CMK (cell line): ENCODE results near the gene POLR3A.

- RRBS = no CpG with 5 or more reads among the region's 13 CpGs
Observed at GRCh38 chr10:76086452-76087355, 655.3 kb downstream of the LRMDA start.

DNA sequence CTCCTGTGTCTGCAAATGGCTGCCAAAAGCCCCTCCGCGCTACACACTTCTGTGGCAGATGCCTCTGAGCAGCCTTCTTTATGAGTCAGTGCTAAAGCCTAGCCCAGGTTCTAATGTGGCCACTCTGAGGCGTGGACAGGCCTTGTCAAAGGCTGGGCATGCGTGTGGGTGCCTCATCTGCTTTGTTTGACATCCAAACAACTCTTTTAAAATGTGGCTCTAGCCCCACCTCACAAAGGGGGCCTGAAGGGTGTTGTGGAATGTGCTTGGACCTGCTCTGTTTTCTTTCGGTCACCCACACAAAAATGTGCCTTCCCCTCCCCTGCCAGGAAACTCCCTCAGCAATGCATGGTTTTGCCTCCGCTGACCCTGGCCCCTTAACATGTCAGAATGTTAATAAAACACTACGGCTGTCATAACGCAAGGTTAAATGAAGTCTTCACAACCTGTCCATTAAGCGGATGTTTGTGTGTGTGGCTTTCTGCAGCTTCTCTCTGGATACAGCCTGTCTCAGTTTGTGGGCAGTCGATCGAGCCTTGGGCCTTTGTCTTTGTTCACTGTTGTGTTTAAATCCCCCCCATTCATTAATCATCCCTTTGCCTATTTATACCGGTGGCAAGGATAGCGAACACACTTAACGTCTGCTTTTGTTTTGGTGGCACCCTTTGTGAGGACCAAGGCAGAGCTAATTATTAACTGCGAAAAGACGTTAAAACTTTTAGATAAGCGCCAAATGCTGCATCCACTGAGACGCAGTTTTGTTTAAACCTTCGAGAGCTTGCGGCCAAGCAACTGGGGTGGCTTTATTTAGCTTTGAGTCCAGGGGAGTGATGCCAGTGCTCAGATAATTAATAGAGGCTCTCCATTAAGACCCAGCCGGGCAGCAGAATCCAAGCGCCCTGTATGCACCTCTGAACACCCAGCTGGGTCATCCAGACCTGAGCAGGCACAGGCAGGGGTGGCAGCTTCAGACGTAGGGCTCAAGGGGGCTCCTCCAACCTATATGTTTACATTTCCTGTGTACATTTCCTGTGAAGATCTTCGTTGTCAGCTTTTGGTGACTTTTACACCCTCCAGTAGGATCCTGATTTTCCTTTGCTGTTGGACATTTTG lies 719.1 kb downstream of the LRMDA start:
- RRBS = no CpG with 5 or more reads among the region's 24 CpGs

DNA sequence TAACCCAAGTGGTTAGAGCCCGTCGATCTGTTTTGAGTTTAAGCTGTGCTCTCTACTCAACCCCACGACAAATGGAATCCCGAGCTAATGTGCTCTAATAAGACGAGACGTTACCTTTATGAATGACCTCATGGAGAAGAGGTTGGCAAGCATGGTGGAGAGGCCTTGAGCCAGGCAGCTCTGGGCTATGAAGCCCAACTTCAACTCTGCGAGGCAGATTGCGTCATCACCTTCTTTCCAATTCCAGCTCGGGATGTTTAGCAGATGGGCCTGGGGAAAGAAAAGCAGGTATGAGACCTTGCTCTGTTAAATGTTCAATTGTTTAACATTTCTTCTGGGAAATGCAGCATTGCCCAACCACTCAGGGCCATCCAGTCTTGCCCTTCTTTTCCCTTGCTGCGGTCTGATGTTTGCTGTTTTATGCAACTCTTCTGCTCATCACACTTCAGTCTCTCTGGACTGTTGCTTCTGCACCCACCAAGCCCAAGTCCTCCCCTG lies 564.6 kb downstream of the KCNMA1 start:
- RRBS = no CpG with 5 or more reads among the region's 10 CpGs

- RRBS = no CpG with 5 or more reads among the region's 9 CpGs
Observed at GRCh38 chr10:77084558-77084905, 553.1 kb downstream of the KCNMA1 start.

DNA sequence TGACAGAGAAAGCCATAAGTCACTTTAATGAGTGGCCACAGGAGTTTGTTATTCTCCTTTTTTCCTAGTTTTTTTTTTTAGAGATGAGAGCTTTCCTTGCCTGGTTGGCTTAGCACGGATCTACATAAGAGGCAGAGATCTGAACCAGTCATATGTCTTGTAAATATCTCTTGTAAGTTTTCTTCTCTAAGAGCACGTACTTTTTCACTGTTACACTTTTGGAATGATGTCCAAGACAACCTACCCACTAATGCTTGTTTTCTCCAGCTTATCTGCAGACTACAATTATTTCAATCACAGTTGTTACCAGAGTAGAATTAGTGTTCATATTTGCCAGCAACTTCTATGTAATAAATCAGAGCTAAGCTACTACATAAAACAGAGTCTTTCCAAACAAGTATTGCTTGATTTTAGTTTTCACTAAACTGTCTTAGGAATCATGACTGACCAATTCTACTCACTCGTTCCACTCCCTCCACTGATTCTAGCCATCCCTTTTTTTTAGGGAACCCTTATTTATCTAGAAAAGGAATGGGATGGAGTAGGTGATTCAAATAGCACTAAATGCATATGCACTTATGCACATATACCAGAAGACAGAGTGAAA lies 444.5 kb downstream of the KCNMA1 start:
- RRBS = no CpG with 5 or more reads among the region's 3 CpGs

GRCh38 chr10:77287578-77288052 lies 350.0 kb downstream of the KCNMA1 start:
- RRBS = no CpG with 5 or more reads among the region's 2 CpGs

GRCh38 chr10:77341385-77342068 lies 296.1 kb downstream of the KCNMA1 start:
- RRBS = no CpG with 5 or more reads among the region's 3 CpGs

DNA sequence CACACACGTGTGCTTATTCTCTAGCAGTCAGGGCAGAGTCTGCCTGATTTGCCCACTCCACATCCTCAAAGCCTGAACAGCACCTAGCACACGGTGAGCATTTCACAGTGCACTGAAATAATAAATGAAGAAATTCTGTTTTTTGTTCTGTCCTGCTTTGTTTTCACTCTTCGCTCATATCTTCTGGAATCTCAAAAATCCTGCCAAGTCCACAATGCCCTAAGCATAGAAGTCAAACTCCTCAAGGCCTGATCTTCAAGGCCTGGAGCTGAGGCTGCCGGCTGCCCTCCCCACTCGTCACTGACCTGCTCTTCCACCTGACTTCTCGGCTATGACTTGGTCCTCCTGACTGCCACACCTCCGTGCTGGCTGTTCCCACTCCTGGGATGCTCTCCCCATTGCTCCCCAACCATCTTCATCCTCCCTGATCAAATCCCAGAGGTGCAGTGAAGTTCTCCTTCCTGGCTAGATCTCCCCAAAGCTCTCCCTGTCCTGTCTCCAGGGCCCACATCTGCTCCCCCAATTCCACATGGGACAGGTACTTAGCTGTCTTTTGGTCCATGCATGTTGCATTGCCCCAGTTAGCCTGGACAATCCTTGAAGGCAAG lies 220.8 kb downstream of the KCNMA1 start:
- RRBS = no CpG with 5 or more reads among the region's 7 CpGs

DNA sequence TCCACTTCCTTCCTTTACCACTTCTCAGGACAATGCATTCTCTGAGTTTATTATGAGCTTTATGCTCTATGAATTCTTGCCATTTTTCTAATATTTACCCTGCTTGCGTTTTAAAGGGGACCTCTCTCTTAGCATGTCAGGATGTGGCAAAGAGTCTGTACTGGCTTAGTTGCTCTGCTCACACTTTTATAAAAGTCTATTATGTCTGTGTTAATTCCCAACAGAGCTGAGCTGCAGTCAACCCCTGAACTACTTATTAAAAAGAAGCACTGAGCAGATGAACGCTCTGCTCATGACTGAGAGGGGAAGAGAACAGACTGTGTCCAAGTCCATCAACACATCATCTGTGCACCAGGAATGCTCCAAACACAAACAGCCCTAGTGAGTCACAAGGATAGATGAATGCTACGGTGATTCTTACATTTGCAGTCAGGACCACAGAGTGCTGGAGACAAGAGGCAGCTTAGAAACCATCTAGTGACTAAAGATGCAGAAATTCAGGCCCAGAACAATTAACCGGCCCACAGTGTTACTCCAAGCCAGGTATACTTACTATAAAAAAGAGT lies 159.5 kb downstream of the KCNMA1 start:
- RRBS = no CpG with 5 or more reads among the region's 4 CpGs

- RRBS = no CpG with 5 or more reads among the region's 5 CpGs
Observed at GRCh38 chr10:77609715-77610141, 27.9 kb downstream of the KCNMA1 start.

DNA sequence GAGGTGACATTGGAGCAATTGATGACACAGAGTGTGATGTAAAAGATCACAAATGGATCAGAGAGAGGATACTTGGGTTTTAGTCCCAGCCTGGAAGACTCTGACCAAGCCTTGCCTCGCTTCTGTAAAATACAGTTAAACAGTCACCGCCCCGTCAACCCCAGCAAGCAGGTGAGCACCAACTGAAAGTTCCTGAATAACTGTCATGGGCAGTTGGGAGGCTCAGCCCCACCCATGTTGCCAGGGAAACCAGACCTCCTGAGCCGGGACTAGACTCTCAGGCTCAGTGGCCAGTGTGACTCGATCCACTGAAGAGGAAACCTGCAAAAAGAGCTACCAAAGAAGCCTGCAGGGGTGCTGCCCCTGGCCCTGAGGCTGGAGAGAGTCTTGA lies 126.0 kb upstream of the KCNMA1 start:
- RRBS = no CpG with 5 or more reads among the region's 5 CpGs

DNA sequence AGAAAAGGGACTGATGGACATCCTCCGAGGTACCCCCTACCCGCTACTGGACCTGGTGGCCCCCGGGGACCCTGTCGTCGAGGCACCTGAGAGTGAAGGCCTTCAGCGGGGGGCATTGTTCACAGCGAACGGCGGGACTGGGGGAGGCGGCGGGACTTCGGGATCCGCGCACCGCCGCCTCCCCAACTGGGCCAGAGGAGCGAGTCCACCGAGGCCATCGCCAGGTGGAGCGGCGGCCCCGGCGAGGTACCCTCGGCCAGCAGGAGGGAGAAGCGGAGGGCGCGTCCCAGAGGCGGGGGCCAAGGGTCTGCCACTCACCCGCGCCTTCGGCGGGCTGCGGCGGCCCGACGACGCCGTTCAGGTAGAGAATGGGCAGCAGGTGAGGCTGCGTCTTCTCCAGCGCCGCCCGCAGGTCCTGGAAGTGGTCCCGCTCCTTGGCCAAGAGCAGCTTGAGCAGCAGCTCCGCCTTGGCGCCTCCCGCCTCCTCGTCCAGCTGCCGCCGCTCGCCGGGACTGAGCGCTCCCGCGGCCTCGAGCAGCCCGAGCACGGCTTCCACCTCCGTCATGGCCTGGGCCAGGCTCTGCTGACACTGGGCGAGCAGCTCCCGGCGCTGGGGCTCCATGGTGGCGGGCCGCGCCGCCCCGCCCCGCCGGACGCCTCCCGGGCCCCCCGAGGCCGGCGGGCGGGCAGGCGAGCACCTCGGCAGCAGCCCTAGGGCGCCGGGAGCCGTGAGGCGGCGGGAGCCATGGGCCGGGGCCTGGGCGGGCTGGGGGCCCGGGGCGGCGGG lies 463 bp downstream of the DLG5 start:
- RRBS = 1% methylated on average over 26 of the region's 86 CpGs

GRCh38 chr10:77983669-77984370 lies 45.5 kb downstream of the POLR3A start:
- RRBS = no CpG with 5 or more reads among the region's 12 CpGs

DNA sequence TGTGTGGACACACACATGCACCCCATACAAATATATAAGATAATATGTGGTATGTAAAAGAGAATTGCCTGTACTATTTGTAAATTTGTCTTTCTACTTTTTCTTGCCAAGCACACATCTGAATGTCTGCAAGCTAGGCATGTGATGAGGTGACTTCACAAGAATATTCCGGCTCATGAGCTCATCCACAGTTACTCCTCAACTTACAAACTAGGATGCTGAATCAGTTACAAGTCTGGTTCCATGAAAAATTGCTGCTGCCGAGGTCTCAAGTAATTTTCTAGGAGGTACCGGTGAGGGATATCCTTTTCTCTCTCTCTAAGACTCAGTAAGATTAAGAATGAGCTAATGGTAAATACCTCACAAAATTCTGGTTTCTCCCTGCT lies 26.4 kb downstream of the POLR3A start:
- RRBS = no CpG with 5 or more reads among the region's 3 CpGs

DNA sequence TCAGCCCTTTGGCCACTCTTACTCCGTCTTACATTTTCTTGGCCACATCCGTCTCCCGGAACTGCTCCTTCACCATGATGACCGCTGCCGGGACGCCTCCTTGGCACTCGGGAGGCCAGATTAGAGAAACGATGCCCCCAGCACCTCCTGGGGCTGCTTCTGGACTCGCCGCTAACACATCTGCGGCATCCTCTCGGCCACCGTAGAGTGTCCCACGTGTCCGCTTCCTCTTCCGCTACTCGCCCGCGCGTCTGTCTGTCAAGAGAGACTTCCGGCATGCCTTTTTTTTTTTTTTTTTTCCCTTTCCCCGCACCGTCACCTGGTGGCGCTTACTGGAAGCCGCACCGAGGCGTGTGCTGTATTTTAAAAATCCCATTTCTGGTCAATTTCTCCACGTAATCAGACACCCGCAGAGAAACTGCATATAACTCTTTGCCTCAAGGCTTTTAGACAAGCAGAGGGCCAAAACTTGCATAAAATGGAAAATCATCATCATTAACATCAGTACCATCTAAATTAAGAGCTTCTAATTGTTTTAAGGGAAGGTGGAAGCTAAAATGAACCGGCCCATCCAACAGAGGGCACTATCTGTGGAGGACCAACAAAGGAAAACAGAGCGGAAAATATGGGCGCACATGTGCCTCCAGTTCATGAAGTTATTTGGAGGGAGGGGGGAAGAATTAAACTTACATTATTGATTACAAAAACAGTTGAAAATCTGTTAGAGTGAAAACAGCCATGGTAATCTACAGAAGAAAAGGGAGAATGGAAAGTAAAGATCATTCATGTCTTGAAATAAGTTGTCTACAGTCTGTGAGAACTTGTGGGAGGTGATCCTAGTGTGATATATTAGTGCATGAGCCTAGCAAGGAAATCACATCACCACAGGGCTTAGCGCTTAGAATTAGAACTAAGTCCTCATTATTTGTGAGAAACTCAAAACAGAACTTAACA lies at the start of gene POLR3A:
Gene POLR3A (minus strand): TSS at position 184 of the 954 bp plus-strand sequence.
- RRBS = 1% methylated on average over 3 of the region's 33 CpGs

- RRBS = no CpG with 5 or more reads among the region's 13 CpGs
Observed at GRCh38 chr10:78178843-78179489, 145.3 kb downstream of the RPS24 start.

DNA sequence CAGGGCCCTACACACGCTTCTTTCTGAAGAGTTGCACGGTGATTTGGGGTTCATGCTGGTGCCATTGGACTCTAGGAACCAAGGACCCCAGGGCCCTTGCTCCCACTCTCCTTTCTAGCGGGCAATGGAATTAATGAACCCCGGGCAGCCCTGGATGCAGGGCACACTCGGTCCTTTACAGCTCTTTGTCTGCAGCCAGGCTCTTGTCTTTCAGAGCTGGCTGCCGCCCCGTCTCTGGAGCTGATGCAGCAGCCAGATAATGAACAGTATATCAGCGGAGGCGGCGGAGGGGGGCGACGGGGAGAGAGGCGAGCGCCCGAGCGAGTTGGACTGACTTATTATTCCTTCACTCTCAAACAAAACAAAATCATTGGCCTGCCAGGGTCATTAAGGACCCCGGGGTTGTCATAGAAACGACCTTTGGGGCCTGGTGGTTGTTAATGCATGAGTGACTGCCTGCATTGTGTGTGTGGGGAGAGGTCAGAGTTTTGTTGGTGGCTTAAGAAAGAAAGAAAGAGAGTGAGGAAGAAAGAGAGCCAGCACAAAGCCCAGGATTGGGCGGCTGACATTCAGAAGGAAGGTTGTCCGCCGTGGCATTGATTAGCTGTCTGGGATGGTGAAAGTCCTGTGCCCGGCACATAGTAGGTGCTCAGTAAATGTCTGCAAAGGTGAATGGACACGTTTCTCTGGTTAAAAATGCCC lies 411.9 kb upstream of the ZMIZ1 start:
- RRBS = no CpG with 5 or more reads among the region's 23 CpGs

DNA sequence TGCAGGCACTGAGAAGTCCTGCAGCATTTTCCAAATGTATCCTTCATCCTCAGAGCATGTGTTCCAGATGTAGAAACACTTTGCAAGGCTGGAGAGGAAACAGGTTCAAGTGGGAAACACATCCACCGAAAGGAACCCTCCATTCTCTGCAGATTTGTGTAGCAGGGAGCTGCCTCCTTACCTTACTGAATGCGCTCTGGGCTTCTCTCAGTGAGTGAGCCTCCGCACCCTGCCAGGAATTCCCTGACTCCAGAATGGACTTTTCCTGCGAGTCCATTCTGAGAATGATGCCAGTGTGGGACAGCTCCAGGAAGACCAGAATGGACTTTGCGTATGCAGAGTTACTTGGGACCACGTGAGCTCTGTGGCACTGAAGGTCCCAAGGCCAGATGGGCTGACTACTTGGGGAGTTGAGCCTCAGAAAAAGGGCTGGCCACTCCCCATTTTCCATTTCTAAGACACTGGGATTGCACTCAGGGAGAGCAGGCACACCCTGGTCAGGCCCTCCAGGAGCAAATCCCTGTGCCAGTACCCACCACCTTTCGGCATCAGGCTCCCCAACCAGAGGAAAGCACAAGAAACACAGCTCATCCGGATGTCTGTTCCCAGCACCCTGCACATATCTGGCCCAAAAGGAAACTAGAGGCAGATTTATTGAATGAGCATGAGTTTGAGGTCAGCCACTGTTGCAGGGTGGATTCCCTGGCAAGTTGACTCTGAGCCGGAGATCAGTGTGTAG lies 324.7 kb upstream of the ZMIZ1 start:
- RRBS = 100% methylated on average over 1 of the region's 9 CpGs

- RRBS = no CpG with 5 or more reads among the region's 33 CpGs
Observed at GRCh38 chr10:78756590-78757849, 311.7 kb upstream of the ZMIZ1 start.

DNA sequence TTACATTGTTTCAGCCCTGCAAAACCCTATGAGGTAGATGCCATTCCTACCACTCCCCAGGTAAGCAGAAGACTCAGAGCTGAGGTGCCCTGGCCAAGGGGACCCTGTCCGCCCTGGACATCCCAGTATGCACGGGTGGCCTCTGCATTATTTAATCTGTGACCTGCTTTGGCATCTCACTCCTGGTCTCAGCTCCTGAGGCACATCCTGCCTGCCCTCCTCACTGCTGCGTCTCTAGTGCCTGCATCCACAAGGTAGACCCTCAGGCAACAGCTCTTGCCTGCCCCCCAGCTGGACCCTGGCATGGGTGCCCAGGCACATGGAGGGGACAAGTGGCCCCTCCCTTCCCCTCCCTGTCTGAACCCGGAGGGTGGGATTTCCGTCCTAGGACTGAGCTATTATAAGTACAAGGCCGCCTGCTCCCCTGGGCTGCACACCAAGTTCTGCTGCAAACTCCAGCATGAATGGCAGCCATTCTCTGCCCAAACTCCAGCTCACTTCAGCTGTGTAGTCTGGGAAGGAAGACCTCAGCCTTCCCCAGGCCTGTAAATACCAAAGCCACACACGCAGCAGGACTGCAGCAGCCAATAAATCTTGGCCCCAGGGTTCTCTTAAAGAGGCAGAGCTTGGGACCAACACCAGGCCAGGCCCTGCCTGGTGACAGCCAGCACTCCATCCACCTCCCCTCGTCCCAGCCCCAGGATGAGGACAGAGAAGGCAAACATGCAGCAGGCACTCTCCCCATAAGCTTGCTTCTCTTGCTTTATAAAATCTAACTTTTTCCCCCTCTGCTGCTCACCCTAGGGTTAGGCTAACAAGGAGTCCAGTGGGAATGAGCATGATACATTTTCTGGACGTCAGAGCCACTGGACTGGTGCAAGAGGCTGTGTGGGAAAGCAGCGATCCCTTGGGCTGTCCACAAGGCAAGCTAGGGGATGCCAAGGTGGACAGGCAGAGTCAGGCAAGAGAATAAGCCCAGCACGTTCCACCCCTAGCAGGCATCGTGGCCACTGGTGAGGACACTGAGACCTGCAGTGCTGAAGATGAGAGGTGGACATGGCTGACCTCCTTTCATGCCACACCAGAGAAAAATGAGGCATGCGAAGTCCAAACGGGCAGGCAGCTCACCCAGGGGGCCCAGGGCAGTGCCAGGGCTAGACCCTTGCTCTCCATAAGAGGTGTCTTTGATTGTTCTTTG lies 291.2 kb upstream of the ZMIZ1 start:
- RRBS = no CpG with 5 or more reads among the region's 14 CpGs